ENCODE measurements around the gene RPEL1.

DNA sequence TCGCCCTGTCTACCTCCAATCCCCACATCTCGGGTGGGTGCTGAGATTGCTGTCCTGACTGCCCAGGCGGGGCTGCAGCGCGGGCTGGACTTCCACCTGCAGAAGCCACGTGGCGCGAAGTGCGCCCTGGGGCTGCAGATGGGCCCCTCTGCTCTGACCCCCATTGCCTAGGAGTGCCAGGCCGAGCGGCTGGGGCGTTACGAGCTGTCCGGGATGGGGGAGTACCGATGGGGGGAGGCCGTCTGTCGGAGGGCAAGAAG is 201 bp downstream of the SFXN2 start:
- PRO-cap, 3 experiments = no peak in any of the 3 experiments
- RAMPAGE, long total RNA, 4 experiments = no peak in any of the 4 experiments
- RRBS = 0% methylated on average over 3 of the region's 17 CpGs

- PRO-cap, 3 experiments = peak in 1 of 3 experiments; most common plus-strand start chr10:102780510 (in 1)
- RAMPAGE, long total RNA, 4 experiments = no peak in any of the 4 experiments
- RRBS = no CpG with 5 or more reads among the region's 4 CpGs
Observed at GRCh38 chr10:102780077-102780763, 36.5 kb downstream of the WBP1L start.

- PRO-cap, 3 experiments = peak in 1 of 3 experiments; most common plus-strand start chr10:102813011 (in 1)
- RAMPAGE, long total RNA, 4 experiments = no peak in any of the 4 experiments
- RRBS = no CpG with 5 or more reads among the region's 22 CpGs
Observed at GRCh38 chr10:102812785-102813426, 24.3 kb downstream of the CYP17A1 start.

- PRO-cap, 3 experiments = no peak in any of the 3 experiments
- RAMPAGE, long total RNA, 4 experiments = no peak in any of the 4 experiments
- RRBS = no CpG with 5 or more reads among the region's 7 CpGs
Observed at GRCh38 chr10:103078125-103078508, 115.0 kb downstream of the NT5C2 start.

DNA sequence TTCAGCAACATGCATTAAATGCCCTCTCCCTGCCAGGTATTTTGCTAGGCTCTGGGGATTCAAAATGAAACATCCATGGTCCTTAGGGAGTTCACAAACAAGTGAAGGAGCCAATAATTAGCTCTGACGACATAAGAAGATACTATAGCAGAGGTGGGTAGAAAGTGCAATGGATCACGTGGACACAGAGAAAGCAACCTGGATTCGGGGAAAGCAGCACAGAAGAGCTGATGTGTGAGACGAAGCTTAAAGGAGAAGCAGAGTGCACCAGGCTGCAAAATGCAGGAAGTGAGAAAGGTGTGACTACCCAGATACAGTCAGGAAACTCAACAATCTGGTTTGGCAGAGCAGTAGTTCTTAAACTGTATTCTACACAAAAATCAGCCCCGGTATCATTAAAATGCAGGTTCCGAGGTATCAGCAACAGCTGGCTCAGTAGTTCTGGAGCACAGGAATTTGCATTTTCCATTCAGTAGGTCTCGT is 5.5 kb upstream of the RPEL1 start:
- PRO-cap, 3 experiments = no peak in any of the 3 experiments
- RAMPAGE, long total RNA, 4 experiments = no peak in any of the 4 experiments
- RRBS = no CpG with 5 or more reads among the region's 7 CpGs

DNA sequence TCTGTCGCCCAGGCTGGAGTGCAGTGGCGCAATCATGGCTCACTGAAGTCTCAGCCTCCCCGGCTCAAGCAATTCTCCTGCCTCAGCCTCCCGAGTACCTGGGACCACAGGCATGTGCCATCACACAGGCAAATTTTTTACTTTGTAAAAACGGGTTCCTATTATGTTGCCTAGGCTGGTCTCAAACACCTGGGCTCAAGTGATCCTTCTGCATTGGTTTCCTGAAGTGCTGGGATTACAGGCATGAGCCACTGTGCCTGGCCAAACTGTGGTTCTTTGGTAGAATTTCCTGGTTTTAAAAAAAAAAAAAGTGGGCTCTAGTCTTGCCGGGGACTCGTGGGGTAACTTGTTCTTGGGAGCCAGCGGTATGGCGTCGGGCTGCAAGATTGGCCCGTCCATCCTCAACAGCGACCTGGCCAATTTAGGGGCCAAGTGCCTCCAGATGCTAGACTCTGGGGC is at the start of gene RPEL1:
Gene RPEL1 (plus strand): TSS at position 258 of the 459 bp plus-strand sequence.
- PRO-cap, 3 experiments = no peak in any of the 3 experiments
- RAMPAGE, long total RNA, 4 experiments = no peak in any of the 4 experiments
- RRBS = no CpG with 5 or more reads among the region's 12 CpGs

DNA sequence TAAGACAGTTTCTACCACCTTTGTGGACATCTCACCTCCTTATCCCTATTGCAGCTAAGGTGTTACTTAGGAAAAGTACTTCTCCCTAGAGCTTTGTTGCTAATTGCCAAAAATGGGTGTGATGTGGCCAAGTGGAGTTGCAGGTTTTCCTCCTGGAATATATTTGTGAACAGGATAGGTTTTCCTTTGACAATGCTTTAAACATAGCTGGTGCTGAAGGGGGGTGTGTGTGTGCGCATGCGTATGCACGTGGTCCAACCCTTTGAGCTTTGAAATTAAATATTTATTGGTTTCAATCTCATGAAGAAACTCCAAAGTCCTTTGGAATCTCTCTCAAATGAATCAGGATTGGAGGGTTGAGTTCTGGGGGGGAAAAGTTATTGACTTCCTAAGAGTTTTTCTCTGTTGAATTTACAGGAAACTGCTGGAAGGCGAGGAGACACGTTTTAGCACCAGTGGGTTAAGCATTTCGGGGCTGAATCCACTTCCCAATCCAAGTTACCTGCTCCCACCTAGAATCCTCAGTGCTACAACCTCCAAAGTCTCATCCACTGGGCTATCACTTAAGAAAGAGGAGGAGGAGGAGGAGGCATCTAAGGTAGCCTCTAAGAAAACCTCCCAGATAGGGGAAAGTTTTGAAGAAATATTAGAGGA is 11.1 kb downstream of the INA start:
- PRO-cap, 3 experiments = no peak in any of the 3 experiments
- RAMPAGE, long total RNA, 4 experiments = no peak in any of the 4 experiments
- RRBS = no CpG with 5 or more reads among the region's 6 CpGs

- PRO-cap, 3 experiments = no peak in any of the 3 experiments
- RAMPAGE, long total RNA, 4 experiments = no peak in any of the 4 experiments
- RRBS = no CpG with 5 or more reads among the region's 10 CpGs
Observed at GRCh38 chr10:103367374-103367679, 449 bp upstream of the TAF5 start.

DNA sequence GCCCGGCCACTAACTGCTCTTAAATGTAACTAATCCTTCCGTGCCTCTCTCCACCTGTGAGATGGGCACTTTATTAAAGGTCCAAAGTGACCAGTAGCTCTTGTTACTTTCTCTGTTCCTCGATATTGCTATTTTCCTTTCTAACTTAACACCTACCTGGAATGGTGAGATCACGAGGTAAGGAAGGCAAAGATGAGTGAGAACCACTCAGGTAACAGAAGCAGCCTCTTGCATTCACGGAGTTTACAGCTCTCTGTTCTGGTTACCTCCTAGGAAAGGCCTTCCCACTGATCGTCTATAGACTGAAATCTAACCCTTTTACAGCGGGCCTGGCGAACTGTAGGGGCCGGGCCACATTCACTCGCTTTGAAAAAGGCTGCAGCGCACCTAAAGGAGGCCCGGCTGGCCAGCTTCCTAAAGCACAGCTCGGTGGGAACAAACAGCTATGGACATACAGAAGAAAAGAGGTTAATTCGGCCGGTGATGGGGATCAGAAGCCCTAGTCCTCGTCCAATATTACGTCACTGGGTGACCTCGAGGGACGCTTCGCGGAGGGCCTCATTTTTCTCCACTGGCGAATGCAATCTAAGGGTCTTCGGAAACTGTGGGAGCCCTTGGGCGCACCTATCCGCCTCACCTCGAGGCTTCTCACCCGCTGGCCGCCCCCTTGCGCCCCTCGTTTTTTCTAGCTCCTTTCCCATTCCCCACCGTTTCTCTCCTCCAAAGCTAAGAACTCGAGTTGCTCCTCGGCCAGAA is 507 bp downstream of the ATP5MK start:
- PRO-cap, 3 experiments = peak in 2 of 3 experiments; most common plus-strand start position 524 of the sequence (in 2); most common minus-strand start position 293 of the sequence (in 1)
- RAMPAGE, long total RNA, 4 experiments = no peak in any of the 4 experiments
- RRBS = 2% methylated on average over 7 of the region's 33 CpGs

DNA sequence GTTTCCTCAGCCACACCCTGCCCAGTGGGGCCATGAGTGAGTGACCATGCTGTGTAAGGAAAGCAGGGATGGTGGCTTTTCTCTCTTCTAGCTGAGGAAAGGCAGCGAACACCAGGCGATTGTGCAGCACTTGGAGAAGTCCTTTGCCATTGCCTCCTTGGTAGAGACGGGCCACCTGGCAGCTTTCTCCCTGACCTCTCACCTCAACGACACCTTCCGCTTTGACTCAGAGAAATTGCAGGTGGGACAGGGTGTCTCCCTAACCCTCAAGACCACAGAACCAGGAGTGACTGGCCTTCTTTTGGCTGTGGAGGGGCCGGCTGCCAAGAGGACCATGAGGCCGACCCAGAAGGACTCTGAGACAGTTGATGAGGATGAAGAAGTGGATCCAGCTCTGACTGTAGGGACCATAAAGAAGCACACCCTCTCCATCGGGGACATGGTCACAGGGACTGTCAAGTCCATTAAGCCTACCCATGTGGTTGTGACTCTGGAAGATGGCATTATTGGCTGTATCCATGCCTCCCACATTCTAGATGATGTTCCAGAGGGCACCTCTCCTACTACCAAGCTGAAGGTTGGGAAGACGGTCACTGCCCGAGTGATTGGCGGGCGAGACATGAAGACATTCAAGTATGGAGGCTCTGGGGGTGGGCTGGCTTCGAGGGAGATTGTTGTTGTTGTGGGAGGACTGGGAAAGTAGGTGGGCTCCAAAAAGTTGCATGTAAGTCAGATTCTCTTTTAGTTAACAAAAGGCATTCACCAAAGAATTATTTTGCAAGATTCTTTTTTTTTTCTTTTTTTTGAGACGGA is 27.1 kb downstream of the CALHM2 start:
- PRO-cap, 3 experiments = no peak in any of the 3 experiments
- RAMPAGE, long total RNA, 4 experiments = no peak in any of the 4 experiments
- RRBS = no CpG with 5 or more reads among the region's 14 CpGs

DNA sequence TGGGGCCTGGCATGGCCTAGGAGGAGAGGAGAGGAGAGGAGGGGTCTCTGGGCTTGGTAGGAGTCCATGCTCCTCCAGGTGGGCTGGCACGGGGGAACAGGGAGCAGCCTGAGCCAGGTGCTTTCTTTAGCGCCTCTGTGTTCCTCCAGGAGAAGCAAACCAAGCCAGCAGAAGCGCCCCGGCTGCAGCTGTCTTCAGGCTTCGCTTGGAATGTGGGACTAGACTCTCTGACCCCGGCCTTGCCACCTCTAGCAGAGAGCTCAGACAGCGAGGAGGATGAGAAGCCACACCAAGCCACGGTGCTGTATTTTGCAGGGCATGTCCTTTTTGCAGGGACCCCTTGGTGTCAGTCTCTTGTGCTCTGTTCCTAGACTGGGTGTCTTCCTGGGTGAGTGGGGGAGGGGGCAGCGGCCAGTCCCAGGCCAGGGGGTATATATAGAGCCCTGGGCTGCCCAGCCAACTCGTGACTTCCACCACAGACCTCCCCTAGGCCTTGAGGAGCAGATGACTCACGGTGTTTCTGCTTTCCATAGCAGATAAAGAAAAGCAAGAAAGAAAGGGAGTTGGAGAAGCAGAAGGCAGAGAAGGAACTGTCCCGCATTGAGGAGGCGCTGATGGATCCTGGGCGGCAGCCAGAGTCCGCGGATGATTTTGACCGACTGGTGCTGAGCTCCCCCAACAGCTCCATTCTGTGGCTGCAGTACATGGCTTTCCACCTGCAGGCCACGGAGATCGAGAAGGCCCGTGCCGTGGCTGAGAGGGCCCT is 10.3 kb downstream of the CALHM2 start:
- PRO-cap, 3 experiments = peak in 3 of 3 experiments; most common plus-strand start position 566 of the sequence (in 3); most common minus-strand start position 409 of the sequence (in 3)
- RAMPAGE, long total RNA, 4 experiments = no peak in any of the 4 experiments
- RRBS = 100% methylated on average over 2 of the region's 21 CpGs

DNA sequence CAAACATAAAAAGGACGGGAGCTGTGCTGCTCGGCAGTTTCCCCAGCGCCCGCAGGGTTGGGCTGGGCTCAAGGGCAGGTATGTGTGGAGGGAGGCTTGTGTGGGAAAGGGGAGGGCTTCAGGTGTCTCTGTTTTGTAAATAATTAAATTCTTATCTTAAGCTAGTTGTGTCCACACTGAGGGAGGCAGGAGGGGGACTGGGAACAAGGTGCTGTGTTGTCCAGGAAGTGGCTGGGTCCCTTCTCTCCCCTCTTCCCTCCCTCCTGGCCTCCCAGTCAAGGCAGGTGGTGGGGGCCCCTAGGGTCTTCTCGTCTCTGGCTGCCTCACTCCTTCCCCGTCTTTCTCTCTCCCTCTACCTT is 19.1 kb downstream of the NEURL1 start:
- PRO-cap, 3 experiments = no peak in any of the 3 experiments
- RAMPAGE, long total RNA, 4 experiments = no peak in any of the 4 experiments
- RRBS = no CpG with 5 or more reads among the region's 6 CpGs

DNA sequence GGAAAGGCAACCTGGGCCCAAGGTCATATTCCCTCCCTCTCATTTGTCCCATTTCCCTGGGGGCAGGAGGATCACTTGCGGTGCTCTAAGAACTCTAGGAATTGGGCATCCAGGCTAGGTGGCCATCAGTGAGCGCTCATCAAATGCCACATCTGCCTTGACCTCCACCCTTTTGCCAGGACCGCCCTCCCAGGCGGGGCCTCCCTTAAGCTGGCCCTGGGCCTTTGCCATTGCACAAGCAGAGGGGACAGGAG is 63.8 kb downstream of the NEURL1 start:
- PRO-cap, 3 experiments = no peak in any of the 3 experiments
- RAMPAGE, long total RNA, 4 experiments = no peak in any of the 4 experiments
- RRBS = no CpG with 5 or more reads among the region's 4 CpGs

DNA sequence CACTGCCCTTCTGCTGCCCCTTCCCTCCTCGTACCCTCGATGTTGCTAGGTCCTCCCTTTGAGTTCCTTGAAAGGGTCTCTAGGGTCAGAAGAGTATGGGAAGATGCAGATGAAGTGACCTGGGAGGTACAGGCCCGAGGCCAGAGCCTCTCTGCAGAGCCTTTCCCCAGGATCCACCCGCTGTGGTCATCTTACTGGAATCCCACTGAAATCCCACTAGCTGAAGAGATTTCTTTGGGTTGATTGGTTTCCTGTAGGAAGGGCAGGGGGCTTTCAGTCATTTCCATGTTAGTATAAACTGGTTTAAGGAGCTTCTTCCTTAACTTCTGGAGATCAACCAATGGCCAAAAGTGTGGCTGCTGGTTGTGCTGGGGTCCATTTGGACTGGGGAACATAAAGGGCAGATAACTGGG is 110.6 kb downstream of the NEURL1 start:
- PRO-cap, 3 experiments = no peak in any of the 3 experiments
- RAMPAGE, long total RNA, 4 experiments = no peak in any of the 4 experiments
- RRBS = no CpG with 5 or more reads among the region's 4 CpGs

GRCh38 chr10:103676559-103677782 is 178.4 kb downstream of the SH3PXD2A start:
- PRO-cap, 3 experiments = peak in 3 of 3 experiments; most common plus-strand start chr10:103676984 (in 3); most common minus-strand start chr10:103677040 (in 2)
- RAMPAGE, long total RNA, 4 experiments = no peak in any of the 4 experiments
- RRBS = no CpG with 5 or more reads among the region's 24 CpGs

- PRO-cap, 3 experiments = no peak in any of the 3 experiments
- RAMPAGE, long total RNA, 4 experiments = no peak in any of the 4 experiments
- RRBS = no CpG with 5 or more reads among the region's 2 CpGs
Observed at GRCh38 chr10:103745183-103745641, 110.2 kb downstream of the SH3PXD2A start.

DNA sequence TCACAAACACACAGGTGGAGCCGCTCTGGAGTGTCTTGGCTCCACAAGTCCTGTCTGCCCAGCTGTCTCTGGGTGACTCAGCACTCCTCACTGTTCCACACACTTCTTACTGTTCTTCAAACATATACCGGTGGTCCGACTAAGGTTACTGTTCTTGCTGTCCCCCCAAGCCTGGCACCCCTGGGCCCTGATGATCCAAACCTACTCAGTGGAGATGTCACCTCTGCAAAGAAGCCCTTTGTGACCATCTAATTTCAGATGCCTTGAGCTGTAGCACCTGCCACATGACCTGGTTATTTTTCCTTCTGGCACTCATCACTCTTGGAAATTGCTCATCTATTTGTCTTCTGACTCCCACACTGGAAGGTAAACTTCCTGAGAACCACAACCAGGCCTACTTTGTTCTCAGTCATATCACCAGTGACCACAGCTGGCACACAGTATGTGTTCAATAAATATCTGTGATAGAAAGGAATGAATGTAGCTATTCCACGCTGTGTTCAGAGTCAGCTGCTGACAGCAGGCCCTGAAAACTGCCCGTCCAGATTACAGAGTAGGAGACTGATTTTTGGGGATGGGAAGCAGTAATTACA is 97.1 kb downstream of the SH3PXD2A start:
- PRO-cap, 3 experiments = no peak in any of the 3 experiments
- RAMPAGE, long total RNA, 4 experiments = no peak in any of the 4 experiments
- RRBS = no CpG with 5 or more reads among the region's 5 CpGs

DNA sequence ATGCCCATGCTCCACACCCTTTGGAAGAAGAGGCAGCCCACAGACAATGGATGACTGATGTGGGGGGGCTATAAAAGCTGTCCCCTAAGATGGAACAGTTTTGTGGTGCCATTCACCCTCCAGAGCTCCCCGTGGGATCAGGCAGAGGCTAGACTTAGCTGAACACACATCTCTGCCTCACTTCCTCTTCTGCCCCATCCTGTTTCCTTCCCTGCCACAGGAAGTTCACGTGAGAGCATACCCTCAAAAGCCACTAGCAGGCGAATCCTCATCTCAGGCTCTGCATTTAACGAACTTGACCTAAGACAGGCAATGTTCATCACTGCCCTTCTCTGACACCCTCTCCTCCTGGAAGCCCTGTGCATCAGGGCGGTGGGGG is 91.6 kb downstream of the SH3PXD2A start:
- PRO-cap, 3 experiments = peak in 1 of 3 experiments; most common plus-strand start position 285 of the sequence (in 1); most common minus-strand start position 139 of the sequence (in 1)
- RAMPAGE, long total RNA, 4 experiments = no peak in any of the 4 experiments
- RRBS = no CpG with 5 or more reads among the region's 5 CpGs

GRCh38 chr10:103794132-103794894 is 61.1 kb downstream of the SH3PXD2A start:
- PRO-cap, 3 experiments = no peak in any of the 3 experiments
- RAMPAGE, long total RNA, 4 experiments = no peak in any of the 4 experiments
- RRBS = no CpG with 5 or more reads among the region's 13 CpGs

DNA sequence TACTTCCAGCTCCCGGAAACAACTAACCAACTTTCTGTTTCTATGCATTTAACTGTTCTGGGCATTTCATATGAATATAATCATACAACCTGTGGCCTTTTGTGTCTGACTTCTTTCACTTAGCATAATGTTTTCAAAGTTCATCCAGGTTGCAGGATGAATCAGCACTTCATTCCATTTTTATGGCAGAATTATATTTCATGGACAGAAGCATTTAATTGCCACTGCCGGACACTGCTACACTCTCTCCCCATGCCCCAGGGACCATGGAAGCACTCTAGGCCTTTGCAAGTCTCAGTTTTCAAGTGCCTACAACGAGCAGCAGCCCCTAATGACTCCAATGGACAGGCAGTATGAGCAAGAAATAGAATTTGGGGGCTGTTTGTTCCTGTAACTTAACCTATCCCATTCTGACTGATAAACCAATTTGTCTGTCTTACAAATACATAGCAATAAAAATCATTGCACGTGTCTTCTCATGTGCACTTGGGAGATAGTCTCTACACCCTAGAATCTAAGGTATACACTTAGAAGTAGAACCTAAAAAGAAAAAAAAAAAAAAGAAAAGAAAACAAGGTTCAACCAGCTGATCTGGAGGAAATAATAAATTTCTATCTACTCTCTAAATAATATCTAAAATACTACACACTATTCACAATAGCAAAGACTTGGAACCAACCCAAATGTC is 23.4 kb downstream of the SH3PXD2A start:
- PRO-cap, 3 experiments = no peak in any of the 3 experiments
- RAMPAGE, long total RNA, 4 experiments = no peak in any of the 4 experiments
- RRBS = no CpG with 5 or more reads among the region's 4 CpGs

All from adrenal gland (tissue), 7 donors.